ENCODE data around the genes SMCR8, LGALS9C, MFAP4 and ALDH3A2.

DNA sequence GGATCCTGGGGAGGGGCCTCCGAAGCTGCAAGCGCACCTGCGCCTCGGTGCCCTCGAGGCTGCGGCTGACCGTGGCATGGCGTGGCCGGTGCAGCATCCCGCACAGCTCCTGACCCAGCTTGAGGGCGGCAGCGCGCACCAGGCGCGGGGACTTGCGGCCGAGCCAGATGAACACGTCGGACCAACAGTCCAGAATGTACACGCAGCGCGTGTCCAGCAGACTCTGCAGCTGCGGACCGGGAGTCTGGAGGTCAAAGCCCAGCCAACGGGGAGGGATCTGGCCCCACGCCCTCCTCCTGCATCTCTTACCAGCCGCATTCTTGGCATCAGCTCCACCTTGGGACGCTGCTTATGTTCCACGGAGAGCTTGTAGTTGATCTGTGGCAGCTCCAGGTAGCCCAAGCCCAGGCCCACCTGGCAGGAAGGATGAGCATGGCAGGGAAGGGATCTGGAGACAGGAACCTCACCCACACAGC lies 10.9 kb downstream of the FLII start:
- RRBS: no CpG with 5 or more reads among the region's 29 CpGs

GRCh38 chr17:18315137-18316031 lies at the start of gene SMCR8:
SMCR8 (plus strand) TSS chr17:18315293.
- RRBS: 6% methylated on average over 30 of the region's 59 CpGs

- RRBS: no CpG with 5 or more reads among the region's 7 CpGs
These were observed at the start of gene LGALS9C for GRCh38 chr17:18476593-18477189. LGALS9C (plus strand) TSS chr17:18476789.

DNA sequence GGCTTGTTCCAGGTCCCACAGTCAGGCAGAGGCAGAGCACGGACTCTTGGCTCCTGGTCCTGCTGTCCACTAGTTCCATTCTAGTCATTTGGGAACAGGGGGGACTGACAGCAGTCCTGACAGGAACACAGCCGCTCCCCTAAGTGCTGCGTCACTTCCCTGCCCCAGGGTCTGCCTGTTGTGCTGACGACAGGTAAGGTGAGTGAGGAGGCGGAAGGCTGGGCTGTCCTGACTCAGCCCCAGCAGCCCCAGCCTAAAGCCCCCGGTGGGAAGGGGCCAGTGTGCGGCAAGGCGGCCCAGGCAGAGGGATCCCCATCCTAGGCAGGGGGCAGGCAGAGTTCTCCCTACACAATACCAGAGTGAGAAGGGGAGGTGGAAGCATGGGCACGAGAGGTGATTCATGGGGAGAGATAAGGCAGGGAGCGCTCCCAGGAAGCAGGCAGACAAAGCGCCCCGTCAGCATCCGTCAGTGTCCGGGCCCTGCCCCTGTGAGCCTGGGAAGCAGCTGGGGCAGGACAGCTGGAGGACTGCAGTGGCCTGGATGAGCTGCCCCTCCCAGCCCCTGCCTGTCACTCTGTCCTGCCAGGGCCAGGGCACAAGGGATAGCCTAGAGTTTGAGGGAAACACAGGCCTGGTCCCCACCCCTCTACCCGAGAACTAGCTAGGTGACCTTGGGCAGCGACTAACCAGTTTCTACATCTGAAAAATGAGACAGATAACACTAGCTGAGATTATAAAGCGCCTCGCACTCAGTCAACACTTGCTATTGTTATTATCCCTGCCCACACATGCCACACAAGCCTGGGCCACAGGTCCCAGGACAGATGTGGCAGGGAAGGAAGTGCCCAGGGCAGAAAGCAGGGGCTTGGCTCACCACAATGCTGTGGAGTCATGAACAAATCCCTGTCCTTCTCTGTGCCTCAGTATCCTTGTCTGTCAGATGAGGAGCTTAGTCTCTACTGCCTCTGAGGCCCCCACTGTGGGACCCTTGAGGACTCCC lies 3.9 kb downstream of the FAM83G start:
- RRBS: no CpG with 5 or more reads among the region's 18 CpGs

GRCh38 chr17:19282962-19283719 lies 46.0 kb downstream of the EPN2 start:
- RRBS: no CpG with 5 or more reads among the region's 30 CpGs

DNA sequence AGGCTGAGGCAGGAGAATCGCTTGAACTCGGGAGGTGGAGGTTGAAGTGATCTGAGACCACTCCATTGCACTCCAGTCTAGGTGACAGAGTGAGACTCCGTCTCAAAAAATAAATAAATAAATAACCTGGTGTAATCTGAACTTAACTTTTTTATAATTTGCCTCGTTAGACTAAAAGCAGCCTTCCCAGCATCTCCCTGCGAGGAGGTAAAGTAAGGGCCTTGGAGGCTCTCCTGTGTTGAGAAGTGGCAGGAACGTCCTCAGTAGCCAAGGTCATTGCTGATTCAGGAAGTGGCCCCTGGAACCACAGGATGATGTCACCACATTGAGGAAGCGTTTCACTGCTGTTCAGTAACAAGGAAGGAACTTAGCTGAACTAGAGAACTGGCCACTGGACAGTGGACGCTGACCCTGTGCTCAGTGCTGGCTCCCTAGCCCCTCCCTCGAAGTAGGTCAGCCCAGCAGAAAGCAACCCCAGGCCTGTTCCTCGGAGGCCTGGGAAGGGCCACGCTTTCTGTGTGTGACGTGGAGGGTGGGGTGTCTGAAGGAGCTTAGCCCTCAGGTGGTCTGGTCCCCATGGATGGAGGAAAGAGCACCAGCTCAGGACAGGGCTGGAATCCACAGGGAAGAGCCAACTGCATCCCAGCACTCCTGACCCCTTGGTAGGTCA lies 58.4 kb downstream of the B9D1 start:
- RRBS: no CpG with 5 or more reads among the region's 12 CpGs

- RRBS: no CpG with 5 or more reads among the region's 13 CpGs
These were observed 7.7 kb upstream of the MAPK7 start for GRCh38 chr17:19370366-19371153.

DNA sequence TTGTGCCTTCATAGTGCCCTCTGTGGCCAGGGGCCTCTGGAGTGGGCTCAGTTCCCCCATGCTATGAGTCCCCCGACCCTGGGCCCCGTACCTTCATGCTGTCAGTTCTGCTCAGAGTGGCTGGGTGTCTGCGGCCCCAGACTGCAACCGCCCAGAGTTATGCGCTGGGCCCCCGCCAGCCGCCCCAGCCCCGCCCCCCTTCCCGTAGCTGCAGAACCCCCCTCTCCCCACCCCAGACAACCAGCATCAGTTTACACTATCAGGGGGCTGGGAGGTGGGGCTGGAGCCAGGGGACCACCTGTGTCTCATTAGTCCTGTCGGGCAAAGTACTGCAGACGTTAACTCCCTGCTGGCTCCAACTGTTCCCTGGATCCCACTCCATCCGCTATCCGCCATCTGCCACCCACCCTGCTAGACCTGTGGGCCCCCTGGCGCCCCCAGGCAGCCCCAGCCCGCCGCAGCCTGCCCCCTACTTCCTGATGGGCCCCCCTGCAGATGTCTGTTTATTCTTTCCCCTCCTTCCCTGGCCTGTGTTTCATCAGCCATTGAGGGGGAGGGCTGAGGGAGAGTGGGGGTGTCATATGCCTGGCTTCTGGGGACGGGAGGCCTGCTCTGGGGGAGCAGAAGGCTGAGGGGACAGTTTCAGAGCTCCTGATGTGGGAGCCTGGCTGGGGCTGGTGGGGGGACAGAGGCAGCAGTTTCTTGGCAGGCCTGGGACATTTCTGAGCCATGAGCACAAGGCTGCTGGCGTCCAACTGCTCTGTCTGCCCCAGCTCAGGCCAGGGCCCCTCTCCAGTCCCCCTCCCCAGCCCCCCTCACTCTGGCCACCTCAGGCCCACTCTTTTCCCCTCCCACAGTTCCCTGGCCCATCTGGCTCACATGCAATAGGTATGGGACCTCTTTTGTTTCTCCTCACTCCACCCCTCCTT lies at the start of gene MFAP4:
TSS of gene MFAP4 (minus strand) at position 132 of the 929 bp plus-strand sequence.
- RRBS: no CpG with 5 or more reads among the region's 18 CpGs

DNA sequence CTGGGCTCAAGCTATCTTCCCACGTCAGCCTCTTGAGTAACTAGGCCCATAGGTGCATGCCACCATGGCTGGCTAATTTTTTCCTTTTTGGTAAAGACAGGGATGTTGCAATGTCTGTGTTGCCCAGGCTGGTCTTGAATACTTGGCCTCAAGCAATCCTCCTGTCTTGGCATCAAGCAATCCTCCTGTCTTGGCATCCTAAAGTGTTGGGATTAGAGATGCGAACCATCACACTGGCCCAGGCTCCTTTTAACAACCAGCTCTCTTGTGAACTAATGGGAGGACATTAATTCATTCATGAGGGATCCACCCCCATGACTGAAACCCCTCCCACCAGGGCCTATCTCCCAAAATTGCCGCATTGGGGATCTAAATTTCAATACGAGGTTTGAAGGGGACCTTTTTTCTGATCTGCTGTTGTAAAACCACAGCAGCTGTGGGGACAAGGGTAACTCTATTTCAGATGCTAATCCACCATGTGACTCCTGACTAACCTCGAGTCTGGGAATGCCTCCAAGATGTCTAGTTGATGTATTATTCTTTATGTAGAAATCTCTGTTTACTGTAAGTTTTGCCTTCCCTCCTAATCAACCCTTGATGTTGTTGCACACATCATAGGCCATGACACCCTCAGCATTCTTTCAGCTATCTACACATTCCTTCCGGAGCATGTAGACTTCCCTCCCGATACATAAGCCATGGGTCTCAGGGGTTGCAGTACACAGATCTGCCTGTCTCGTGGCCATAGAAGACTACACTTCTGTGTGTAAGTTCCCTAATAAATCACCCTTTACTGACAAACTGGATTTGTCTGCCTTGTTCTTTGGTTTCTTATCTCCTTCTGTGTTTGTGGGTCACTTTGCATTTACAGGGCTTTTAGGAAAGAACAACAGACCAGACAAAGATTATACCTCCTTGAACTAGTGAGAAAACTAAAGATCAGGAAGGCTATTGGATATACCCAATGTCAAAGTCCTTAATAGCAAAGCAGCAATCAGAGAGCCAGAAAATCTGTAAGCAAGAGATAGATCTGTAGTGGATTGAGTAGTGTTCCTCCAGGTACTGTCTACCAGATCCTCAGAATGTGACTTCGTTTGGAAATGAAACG lies 37.7 kb downstream of the RNF112 start:
- RRBS: no CpG with 5 or more reads among the region's 10 CpGs

GRCh38 chr17:19452186-19452587 lies 41.2 kb downstream of the RNF112 start:
- RRBS: 92% methylated on average over 1 of the region's 7 CpGs

GRCh38 chr17:19533002-19533529 lies 588 bp upstream of the SLC47A1 start:
- RRBS: no CpG with 5 or more reads among the region's 19 CpGs

DNA sequence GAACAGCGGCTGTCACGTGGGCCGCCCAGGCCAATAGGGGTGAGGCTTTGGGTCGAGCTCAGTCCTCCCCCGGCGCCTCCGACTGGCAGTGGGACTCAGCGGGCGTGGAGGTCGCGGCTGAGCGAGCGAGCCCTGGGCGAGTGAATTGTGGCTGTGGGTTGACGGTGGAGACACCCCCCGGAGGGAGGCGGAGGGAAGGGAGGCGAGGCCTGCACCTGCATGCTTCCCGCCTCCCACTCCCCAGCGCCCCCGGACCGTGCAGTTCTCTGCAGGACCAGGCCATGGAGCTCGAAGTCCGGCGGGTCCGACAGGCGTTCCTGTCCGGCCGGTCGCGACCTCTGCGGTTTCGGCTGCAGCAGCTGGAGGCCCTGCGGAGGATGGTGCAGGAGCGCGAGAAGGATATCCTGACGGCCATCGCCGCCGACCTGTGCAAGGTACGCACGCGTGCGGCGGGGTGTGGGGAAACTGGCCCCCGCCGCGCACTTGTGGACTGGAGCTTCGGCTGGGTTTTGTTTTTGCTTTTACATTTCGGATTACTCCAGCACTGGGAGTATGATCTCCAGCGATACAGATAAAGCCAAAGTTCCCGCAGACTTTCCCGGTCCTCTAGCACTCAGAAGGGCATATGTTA lies at the start of gene ALDH3A2:
TSS of gene ALDH3A2 (plus strand) at position 61 of the 631 bp plus-strand sequence.
- RRBS: 4% methylated on average over 15 of the region's 53 CpGs

GRCh38 chr17:19969822-19970737 lies 7.5 kb downstream of the AKAP10 start:
- RRBS: no CpG with 5 or more reads among the region's 9 CpGs

GRCh38 chr17:20227128-20227755 lies 218.1 kb downstream of the SPECC1 start:
- RRBS: no CpG with 5 or more reads among the region's 7 CpGs

GRCh38 chr17:20263460-20264004 lies 203.8 kb downstream of the LGALS9B start:
- RRBS: no CpG with 5 or more reads among the region's 5 CpGs

DNA sequence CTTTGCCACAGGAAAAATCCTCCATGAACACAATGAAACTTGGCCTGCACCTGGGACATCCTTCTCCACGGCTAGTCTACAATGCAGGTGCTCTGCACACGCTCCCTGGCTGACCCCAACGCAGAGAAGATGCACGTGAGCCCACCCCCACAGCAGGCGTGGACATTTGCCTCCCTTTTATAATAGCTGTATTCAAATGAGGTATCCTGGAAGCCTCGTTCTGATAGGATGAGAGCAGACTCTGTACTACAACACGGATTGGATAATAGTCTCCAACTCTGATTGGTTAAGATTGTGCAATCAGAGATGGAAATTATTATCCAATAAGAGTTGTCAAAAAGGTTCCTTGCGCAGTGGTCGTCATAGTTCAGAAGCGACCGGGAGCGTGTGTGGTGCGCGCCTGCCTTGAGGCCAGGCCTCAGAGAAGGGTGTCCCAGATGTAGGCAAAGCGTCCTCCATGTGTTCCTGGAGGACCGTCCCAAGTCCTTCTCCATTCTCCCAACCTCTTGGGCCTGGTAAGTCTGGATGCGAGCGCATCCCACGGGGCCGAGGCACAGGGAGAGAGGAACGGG lies 104.6 kb downstream of the USP22 start:
- RRBS: no CpG with 5 or more reads among the region's 21 CpGs

DNA sequence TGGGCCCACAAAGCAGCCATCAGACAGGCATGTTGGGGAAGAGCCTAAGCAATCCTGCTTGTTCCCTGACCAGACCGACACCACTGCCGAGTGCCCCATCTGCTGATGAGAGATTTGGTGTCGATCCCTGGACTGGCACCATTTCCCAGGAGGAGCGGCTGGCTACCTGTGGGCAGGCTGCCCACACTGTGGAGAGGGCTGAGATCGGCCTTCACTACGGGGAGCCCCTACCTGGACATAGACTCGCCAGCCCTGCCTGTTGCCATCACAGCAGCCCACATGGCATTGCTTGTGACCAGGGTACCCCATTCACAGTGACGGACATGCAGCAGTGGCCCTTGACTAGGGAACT lies 44.6 kb downstream of the USP22 start:
- RRBS: no CpG with 5 or more reads among the region's 8 CpGs

DNA sequence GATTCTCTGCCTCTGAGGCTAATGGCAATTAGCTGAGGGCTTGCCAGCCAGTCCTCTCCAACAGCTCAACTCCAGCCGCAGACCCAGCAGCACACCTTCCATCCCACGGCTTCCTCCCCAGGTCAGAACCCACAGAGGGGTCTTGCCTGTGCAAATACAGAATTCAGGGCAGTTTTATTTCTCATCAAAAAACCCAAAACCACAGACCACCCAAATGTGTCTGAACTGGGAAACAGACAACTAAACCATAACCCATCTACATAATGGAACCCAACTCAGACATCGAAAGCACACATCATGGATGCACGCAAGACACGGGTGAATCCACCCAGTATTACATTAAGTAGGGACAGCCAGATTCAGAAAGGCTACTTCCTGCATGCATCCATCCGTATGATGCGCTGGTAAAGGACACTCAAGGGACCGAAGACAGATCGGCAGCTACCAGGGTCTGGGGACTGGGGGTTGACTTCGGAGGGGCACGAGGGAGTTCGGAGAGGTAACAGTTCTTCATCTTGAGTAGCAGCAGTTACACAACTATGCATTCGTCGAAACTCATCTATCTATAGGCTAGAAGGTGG lies 26.4 kb downstream of the USP22 start:
- RRBS: no CpG with 5 or more reads among the region's 14 CpGs

- RRBS: no CpG with 5 or more reads among the region's 6 CpGs
These were observed 5.5 kb downstream of the USP22 start for GRCh38 chr17:21037268-21037845.

DNA sequence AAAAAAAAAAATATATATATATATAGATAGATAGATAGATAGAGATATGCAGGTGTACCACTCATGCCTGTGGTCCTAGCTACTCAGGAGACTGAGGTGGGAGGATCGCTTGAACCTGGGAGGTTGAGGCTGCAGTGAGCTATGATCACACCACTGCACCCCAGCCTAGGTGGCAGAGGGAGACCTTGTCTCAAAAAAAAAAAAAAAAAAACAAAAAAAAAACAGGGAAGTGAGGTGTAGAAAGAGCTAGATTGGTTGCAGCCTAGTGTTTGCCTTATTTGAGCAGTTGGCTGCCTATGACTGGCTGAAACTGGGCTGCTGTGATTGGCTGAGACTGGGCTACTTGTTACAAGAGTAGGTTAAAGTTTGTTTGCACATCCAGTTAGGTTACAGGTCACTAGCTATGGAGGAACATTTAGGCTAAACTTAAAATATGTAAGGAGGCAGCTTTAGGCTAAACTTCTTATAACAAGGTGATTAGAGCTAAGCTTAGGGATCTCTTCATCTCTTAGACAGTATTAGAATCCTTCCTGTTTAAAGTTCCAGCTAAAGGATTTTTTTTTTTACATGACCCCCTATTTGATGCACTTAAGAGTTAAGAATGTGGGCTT lies 5.7 kb downstream of the DHRS7B start:
- RRBS: no CpG with 5 or more reads among the region's 1 CpG